ENCODE results near the genes IL37, PSD4, ZNG1B and INSIG2.

GRCh38 chr2:112782601-112782874 is 1.8 kb downstream of the IL1A start:
- PRO-cap, result no peak

- PRO-cap, result no peak
These were observed at the start of gene IL37 for GRCh38 chr2:112911089-112911403. Gene IL37, plus strand, starts transcription at chr2:112911165.

- PRO-cap, result no peak
These were observed 5.1 kb upstream of the IL1RN start for GRCh38 chr2:113122186-113122730.

DNA sequence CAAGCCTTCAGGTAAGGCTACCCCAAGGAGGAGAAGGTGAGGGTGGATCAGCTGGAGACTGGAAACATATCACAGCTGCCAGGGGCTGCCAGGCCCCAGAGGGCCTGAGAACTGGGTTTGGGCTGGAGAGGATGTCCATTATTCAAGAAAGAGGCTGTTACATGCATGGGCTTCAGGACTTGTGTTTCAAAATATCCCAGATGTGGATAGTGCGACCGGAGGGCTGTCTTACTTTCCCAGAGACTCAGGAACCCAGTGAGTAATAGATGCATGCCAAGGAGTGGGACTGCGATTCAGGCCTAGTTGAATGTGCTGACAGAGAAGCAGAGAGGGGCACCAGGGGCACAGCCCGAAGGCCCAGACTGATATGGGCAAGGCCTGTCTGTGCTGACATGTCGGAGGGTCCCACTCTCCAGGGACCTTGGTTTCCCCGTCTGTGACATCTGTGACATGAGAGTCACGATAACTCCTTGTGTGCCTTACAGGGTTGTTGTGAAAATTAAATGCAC is 386 bp downstream of the IL1RN start:
- PRO-cap, result no peak

- PRO-cap, result unidirectional peak, plus-strand start at chr2:113173971
These were observed at the start of gene PSD4 for GRCh38 chr2:113173327-113174356. Gene PSD4, plus strand, starts transcription at chr2:113173971.

- PRO-cap, result no peak
These were observed 2.3 kb downstream of the PSD4 start for GRCh38 chr2:113175653-113176933.

DNA sequence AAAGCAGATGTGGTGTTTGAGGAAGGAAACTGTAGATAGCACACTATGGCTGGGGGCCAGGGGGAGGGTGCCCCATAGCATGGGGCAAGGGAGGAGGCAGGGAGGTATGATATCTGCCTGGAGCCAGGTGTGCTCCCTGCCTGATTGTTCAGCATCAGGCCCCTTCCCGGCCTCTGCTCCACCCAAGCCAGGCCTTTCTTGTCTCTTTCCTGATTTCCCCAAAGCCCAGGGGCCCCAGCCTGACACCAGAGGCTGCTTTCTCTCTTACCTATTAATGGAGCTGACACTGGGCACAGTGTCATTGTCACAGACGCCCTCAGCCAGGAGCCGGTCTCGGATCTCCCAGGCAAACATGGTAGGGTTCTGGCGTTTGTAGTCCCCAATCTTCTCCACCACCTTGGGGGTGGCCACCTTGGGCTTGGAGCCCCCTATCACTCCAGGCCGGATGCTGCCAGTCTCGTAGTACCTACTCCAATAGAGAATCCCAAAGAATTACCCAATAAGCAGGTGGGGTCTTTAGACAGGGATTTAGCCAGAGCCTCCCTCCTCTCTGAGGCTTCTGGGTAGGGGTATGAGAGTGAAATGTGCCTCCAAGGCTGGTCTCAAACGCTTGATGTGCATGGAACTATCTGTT is 34.4 kb downstream of the PAX8 start:
- PRO-cap, result no peak

DNA sequence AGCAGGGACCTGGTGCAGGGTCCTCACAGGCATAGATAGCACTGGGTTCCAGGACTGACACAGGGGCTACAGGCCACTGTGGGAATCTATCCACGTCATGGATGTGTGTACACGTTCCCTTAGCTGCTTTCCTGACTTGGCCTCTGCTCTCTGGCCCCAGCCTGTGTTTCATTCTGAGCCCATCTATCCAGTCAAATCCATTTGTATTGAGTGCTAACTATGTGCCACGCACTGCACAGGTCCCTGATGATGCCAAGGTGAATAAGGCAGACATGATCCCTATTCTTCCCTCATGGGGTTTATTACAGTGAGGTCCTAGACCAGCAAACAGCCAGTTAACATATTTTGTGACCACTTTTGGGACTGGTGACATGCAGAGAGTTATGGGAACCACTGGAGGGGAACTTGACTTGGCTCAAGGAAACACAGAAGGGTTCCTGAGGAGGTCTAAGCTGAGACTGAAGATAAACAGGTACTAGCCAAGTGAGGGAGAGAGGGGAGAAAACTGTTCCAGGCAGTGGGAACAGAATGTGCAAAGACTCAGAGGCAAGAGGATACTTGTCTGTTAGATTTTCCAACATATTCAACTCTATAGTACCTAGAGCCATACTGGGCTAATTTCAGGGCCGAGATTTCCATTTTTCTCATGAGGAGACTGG is 31.1 kb downstream of the PAX8 start:
- PRO-cap, result no peak

GRCh38 chr2:113268244-113269052 is 10.3 kb downstream of the PAX8 start:
- PRO-cap, result no peak

GRCh38 chr2:113390159-113390906 is 47.2 kb upstream of the ZNG1B start:
- PRO-cap, result no peak

DNA sequence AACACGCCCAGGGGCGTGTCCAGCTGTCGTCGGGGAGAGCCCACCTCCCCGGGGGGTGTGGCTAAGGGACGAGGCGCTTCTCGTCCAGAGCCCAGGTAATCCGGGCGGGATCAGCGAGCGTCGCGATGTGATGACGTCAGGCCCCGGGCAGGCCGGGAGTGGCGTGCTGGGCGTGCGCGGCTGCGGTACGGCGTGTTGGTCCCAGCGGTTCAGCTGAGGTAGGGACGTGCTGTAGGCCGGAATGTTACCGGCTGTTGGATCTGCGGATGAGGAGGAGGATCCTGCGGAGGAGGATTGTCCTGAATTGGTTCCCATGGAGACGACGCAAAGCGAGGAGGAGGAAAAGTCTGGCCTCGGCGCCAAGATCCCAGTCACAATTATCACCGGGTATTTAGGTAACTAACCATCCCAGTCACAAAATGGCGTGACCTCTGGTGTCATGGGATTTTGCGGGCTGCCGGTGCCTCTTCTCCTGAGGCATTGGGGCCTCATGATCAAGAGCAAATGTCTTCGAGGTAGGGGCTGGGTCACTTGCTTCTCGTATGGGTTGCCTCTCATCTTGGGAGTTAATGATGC is at the start of gene ZNG1B:
ZNG1B (plus strand) TSS at position 64 of the 576 bp plus-strand sequence.
- PRO-cap, result no peak

- PRO-cap, result no peak
These were observed 28.7 kb upstream of the RABL2A start for GRCh38 chr2:113598165-113598925.

- PRO-cap, result no peak
These were observed 40.9 kb upstream of the ACTR3 start for GRCh38 chr2:113849038-113849429.

DNA sequence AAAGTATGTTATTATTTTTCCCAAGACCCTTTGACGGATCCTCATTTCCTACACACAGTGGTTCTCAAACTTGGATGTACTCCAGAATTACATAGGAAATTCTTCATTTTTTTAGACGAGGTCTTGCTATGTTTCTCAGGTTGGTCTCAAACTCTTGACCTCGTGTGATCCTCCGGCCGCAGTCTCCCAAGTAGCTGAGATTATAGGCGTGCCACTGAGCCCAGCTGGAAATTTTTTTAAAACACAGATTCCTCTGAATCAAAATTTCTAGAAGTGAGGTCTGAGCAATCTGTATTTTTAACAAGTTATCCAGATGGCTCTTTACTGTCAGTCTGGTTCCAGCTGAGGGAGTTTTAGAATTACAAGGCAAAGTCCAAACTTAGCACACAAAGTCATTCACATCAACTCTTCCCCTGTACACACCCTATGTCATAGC is 12.4 kb upstream of the ACTR3 start:
- PRO-cap, result no peak

DNA sequence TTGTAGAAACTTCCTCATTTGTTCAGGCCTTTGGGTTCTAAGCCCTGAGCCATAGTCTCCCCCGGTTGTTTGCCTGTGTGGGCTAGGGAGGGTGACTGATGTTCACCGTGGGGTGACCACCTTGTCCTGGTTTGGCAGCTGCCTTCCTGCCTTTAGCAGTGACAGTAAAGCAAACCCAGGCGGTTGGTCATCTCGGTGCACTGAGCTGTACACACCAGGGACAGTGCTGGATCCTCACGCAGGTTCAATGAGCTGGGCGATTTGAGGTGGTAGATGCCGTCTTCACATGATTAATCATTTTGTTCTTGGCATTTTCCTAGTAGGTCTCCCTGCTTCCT is 88.4 kb downstream of the ACTR3 start:
- PRO-cap, result no peak

- PRO-cap, result no peak
These were observed 802.3 kb upstream of the DDX18 start for GRCh38 chr2:117012272-117012562.

- PRO-cap, result no peak
These were observed 929 bp downstream of the DDX18 start for GRCh38 chr2:117815567-117815673.

- PRO-cap, result no peak
These were observed 96.6 kb downstream of the CCDC93 start for GRCh38 chr2:117917220-117917690.

GRCh38 chr2:118087962-118089082 is at the start of gene INSIG2:
Gene INSIG2, plus strand, starts transcription at chr2:118088471.
- PRO-cap, result bidirectional peak, plus-strand start at chr2:118088454, minus-strand start at chr2:118088358

- PRO-cap, result bidirectional peak, plus-strand start at chr2:118186464, minus-strand start at chr2:118186376
These were observed 98.0 kb downstream of the INSIG2 start for GRCh38 chr2:118186050-118186825.